ENCODE data around the genes ATF6 and UHMK1.

GRCh38 chr1:161765274-161765770, 798 bp upstream of the ATF6 start:
- RRBS = no CpG with 5 or more reads among the region's 15 CpGs

DNA sequence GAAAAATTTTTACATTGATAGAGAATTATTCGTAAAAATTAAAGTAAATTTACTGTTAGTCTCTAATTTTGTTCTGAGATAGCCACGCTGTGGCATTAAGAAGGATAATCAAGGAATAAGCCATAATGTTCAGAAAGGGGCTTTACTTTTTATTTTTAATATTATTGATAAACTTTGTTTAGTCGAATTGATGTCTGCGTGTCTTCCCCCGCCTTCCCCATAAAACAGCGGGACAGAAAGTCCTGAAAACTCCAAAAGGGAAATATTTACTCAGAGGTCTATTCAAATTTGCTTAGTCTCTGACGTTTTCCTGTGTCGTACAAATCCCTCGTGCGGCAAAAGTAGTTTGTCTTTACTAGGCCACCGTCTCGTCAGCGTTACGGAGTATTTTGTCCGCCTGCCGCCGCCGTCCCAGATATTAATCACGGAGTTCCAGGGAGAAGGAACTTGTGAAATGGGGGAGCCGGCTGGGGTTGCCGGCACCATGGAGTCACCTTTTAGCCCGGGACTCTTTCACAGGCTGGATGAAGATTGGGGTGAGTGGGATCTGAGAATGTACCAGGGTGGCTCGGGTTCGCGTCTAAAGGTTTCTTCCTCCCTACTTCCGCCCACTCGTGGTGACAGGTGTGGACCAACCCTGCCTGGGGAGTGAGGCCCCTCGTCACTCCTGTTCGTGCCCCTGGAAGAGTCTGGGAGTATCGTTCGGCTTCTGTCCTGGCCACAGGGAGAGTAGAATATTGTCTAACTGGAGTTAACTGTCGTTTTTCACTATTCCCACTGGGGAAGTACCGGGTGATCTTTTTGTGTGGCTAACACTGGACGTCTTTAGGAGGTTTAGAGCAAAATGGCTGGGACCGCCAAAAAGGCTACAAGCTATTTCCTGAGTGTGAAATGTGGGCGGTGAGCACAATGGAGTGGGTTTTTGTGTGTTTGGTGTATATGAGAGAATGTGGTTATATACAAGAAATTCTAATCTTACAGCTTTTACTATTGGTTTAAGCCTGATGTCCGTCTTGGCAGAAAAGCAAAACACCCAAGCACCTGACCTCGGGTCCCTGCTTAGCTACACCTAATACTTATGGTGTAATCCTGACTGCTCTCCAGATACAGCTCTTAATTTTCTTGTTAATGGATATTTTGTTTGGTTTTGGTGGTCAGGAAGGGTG, at the start of gene ATF6:
ATF6 (plus strand) TSS at position 414 of the 1,166 bp plus-strand sequence.
- RRBS = no CpG with 5 or more reads among the region's 38 CpGs

- RRBS = no CpG with 5 or more reads among the region's 6 CpGs
These were observed 6.3 kb downstream of the OLFML2B start for GRCh38 chr1:162017320-162017881.

DNA sequence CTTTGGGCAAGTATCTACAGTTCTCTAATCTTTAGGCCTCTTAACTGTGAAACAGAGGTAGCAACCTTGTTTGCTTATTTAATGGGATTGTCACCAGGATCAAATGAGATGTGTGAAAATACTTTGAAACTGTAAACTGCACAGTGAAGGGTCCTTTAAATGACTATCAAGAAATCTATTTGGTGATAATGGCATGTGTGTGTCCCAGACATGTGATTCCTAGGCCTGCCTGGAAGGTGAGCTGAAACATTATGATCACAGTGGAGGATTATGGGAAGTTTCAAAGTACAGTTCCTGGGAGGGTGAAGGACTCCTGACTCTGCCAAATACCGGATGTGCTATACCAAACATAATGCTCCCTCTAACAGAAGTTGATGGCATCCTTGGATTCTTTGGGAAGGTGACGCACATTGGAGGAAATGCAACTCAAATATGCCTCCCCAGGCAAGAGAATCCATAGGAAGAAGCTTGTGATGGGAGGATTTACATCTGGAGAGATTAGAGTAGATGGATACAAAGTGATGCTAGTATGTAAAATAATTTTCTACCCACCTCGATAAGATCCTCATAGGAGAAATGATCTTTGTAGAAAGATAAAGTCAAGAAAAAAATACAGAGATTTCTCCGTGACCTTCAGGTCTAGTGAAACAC, 62.5 kb downstream of the NOS1AP start:
- RRBS = no CpG with 5 or more reads among the region's 4 CpGs

DNA sequence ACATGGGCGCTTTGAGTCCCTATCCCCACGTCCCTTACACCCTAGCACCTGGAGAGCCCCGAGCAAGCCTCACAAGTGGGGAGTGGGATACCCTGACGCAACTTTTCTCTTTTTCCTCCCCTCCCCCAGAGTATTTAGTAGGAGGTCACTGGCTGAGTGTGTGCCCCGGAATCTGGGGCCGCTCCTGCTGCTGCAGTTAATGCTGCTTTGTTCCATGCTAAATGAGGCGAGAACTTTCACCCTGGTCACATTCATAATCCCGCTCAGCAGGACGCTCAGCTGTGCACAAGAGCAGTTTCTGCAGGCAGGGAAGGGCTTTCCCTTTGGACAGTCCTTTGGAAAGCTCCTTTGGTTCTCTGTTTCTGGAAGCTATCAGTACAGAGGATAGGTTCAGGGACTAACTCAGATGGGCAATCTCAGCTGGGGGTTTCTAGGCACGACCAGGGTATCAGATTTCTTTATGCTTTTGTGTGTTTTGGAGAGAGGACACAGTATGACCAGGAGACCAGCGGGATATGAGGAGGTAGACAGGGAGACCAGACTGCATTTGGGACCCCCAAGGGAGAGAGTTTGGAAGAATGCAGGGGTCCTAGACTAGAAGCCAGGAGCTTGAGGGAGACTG, 75.9 kb downstream of the NOS1AP start:
- RRBS = no CpG with 5 or more reads among the region's 11 CpGs

GRCh38 chr1:162229882-162230577, 146.6 kb downstream of the SPATA46 start:
- RRBS = no CpG with 5 or more reads among the region's 3 CpGs

- RRBS = no CpG with 5 or more reads among the region's 1 CpG
These were observed 6.4 kb downstream of the SPATA46 start for GRCh38 chr1:162370206-162370612.

- RRBS = no CpG with 5 or more reads among the region's 3 CpGs
These were observed 692 bp downstream of the C1orf226 start for GRCh38 chr1:162382293-162382546.

DNA sequence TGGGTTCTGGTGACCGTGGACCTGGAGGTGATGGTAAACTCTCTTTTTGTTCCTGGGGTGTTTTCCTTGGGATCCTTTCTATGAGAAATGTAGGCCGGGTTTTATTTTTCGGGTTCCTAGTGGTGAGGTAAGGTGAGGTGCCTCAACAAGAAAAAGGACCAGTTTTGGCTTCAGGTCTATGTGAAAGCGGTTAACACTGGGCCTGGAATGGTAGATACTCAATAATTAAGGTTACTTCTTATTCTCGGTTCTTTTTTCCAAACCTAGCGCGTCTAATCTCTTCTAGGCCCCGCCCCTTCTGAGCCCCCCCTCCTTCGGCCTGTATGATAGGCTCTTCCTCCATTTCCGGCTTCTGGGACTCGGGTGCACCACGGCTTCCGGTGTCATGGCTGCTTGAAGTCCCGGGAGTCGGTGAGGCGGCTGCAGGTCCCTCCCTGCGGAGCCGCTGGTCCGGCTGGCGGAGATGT, at the start of gene UHMK1:
UHMK1 (plus strand) TSS at position 355 of the 467 bp plus-strand sequence.
- RRBS = 2% methylated on average over 6 of the region's 20 CpGs

DNA sequence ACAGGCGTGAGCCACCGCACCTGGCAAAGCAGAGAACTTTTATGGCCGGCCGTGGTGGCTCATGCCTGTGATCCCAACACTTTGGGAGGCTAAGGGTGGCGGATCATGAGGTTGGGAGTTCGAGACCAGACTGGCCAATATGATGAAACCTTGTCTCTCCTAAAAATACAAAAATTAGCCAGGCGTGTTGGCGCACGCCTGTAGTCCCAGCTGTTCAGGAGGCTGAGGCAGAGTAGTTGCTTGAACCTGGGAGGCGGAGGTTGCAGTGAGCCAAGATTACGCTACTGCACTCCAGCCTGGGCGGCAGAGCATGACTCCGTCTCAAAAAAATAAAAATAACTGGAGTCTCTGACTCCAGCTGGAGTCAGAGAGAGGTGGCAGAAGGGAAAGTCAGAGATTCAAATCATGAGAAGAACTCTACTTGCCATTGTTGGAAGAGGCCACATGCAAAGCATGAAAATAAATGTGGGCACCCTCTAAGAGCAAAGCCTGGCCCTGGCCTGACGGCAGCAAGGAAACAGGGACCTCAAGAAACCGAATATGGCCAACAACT, 16.5 kb upstream of the UAP1 start:
- RRBS = no CpG with 5 or more reads among the region's 15 CpGs

DNA sequence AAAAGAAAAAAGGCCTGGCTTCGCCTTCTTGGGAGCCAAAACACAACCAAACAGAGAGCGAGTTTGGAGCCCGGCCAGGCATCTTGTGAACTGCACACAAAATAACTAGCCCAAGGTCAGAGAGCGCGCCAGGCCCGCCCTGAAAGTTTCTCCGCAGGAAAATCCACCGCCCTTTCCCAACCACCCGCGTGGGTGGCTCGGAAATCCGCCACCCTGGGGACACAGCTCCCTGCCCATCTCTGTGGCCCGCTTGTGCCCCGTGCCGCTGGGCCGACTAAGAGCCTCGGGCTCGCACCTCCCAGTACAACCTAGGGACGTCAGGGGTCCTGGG, 614 bp upstream of the UAP1 start:
- RRBS = no CpG with 5 or more reads among the region's 19 CpGs

GRCh38 chr1:162633079-162633870, 1.0 kb downstream of the DDR2 start:
- RRBS = no CpG with 5 or more reads among the region's 8 CpGs

- RRBS = no CpG with 5 or more reads among the region's 8 CpGs
These were observed 38.9 kb downstream of the DDR2 start for GRCh38 chr1:162671080-162671555.

- RRBS = no CpG with 5 or more reads among the region's 2 CpGs
These were observed 6.8 kb upstream of the HSD17B7 start for GRCh38 chr1:162783557-162784191.

GRCh38 chr1:162913306-162913823, 52.4 kb upstream of the CCDC190 start:
- RRBS = no CpG with 5 or more reads among the region's 3 CpGs

DNA sequence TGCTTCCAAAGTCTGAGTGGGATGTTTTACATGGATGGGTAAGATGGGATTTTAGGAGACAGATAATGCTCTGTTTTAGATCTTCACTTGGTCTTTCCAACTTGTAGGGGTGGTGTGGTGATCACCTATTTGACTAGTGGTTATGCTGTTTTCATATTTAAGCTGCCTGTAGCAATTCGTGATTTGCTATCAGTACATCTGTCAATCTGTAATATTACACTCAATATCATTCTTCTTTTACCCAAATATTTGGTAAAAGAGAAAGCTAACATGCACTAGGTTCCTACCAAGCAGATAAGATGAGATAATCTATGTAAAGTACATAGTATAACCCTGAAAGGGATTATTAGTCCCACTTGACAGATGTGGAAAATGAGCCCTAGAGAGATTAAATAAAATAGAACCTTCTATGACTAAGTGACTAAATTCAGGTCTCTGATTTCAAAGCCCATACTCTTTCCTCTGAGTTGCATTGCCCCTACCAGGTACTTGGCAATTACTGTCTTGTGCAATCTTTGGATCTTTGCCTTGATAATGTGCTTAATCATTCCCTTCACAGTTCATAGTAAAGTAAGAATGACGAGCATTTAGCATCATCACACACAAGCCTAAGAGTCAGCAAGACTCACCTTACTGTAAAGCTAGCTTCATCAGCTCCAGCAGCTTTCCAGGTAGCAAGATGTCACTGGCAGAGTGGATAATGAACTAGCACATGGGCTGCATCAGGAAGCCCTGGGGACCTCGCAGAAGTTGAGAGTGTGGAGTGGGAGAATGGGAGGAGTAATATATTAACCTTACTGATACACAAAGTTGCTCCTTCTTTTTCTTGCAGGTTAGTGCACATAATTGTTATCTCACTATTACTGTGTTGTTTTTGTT, 71.5 kb downstream of the PBX1 start:
- RRBS = no CpG with 5 or more reads among the region's 3 CpGs

DNA sequence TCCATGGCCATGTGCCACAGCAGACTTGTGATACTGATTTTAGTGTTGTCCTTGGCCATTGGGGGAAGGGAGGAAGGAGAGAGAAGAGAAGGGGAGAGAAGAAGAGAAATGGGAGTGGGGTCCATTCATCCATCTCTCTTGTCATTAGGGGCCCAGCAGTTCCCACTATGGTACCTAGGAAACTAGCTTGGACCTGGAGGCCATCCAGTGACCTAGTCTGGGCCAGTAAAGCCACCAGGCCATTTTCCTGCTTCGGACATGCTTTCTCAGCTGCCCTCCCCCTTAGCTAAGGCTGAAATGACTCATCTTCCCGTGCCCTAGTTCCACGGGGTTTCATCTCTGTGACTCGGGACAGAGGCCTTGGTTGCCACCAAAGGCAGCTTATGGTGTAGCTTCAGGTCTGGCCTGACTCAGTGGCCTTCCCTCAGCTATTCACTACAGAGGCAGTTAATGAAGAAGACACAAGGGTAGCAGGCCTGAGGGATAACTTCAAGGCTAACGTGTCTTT, 82.2 kb downstream of the PBX1 start:
- RRBS = no CpG with 5 or more reads among the region's 5 CpGs

GRCh38 chr1:164644576-164645738, 86.0 kb downstream of the PBX1 start:
- RRBS = no CpG with 5 or more reads among the region's 8 CpGs

- RRBS = no CpG with 5 or more reads among the region's 9 CpGs
These were observed 89.2 kb downstream of the PBX1 start for GRCh38 chr1:164648049-164648760.

DNA sequence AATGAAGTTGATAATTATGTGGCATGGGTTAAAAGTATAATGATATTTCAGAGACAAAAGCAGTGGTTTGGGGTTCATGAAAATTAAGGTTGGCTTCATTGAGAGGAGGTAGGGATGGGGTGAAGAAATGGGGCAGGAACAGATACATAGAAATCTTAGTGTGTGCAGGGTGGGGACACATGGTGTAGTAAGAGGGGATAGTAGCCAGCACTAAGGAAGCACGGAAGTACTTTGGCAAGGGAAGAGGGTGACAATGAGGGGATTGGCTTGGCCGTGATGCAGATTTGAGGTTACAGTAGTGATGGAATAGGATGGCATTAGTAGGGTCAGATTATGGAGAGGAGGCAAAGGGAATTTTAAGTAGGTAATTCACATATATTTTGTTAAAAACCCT, 118.6 kb downstream of the PBX1 start:
- RRBS = no CpG with 5 or more reads among the region's 2 CpGs